Measurements from ENCODE around the genes AKIRIN2, PNRC1 and PM20D2.

DNA sequence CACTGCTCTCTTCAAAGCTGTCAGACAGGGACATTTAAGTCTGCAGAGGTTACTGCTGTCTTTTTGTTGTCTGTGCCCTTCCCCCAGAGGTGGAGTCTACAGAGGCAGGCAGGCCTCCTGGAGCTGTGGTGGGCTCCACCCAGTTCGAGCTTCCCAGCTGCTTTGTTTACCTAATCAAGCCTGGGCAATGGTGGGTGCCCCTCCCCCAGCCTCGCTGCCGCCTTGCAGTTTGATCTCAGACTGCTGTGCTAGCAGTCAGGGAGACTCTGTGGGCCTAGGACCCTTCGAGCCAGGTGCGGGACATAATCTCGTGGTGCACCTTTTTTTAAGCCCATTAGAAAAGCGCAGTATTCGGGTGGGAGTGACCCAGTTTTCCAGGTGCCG lies 384.2 kb upstream of the SYNCRIP start:
- RRBS: no CpG with 5 or more reads among the region's 9 CpGs
CAGE:
- cytosol, long polyA plus RNA: no peak
- long polyA plus RNA: no peak
- nucleus, long polyA plus RNA: no peak

DNA sequence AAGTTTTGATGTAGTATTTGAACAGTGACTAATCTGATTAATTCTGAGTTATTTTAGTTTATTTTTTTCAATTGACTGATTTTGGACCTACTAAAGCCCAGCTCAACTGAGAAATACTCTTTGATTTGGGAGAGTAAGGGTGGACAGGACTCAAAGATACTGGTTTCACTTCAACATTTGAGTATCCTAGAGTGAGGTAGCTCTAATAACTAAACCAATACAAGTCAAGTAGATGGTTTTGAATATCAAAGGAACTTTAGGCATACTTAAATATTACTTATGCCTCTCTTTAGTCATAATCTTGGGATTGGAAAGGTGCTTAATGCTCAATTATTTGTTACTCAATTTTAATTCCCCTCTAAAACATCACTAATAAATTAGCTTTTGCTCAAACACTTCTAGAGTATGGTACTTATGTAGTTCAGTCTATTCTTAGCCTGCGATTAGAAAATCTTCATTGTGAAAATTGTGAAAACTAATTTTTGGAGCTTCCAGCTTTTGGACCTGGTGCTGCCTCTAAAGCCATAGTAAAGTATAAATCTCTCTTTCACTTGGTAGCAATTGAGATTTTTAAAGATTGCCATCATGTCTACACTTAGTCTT lies 65.8 kb downstream of the ZNF292 start:
- RRBS: no CpG with 5 or more reads among the region's 1 CpG
CAGE:
- cytosol, long polyA plus RNA: no peak
- long polyA plus RNA: no peak
- nucleus, long polyA plus RNA: no peak

GRCh38 chr6:87483736-87484439 lies 11.1 kb downstream of the SLC35A1 start:
- RRBS: no CpG with 5 or more reads among the region's 13 CpGs
CAGE:
- cytosol, long polyA plus RNA: no peak
- long polyA plus RNA: no peak
- nucleus, long polyA plus RNA: no peak

- RRBS: 2% methylated on average over 33 of the region's 105 CpGs
CAGE:
- cytosol, long polyA plus RNA: no peak
- long polyA plus RNA: no peak
- nucleus, long polyA plus RNA: no peak
These were observed at the start of gene AKIRIN2 for GRCh38 chr6:87701459-87702341. Gene AKIRIN2 (minus strand): TSS chr6:87702233.

GRCh38 chr6:87825630-87826102 lies 123.6 kb upstream of the AKIRIN2 start:
- RRBS: no CpG with 5 or more reads among the region's 3 CpGs
CAGE:
- cytosol, long polyA plus RNA: no peak
- long polyA plus RNA: no peak
- nucleus, long polyA plus RNA: no peak

DNA sequence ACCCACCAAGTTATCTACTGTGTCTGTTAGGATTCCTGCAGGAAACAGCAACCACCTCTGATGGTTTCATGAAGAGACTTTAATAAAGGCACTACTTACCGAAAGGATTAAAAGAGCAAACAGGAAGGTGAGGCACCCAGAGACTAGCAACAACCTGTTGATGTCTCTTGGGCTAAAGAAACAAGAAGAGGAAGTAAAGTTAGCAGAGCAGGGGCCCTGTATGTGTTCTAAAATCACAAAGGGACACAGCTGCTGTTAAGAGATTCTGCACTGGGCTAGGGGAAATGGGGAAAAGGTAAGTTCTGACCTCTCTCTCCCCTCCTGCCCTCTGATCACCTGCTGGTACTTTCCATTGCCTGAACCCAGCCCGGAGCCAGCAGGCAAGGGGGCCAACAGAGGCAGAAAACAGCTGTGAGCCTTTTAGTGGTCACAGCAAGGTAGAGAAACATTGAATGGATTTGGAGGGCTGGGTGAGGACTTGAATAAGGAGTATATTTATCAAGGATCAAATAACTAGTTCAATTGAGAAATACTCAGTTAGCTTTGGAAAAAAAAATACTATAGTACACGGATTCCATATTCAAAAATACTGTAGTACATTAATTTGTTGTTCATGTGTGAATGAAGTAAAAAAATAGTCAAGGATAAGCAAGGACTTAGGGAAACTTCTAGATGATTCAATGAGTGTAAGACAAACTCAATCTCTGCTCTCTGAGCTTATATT lies 13.6 kb upstream of the CNR1 start:
- RRBS: no CpG with 5 or more reads among the region's 3 CpGs
CAGE:
- cytosol, long polyA plus RNA: no peak
- long polyA plus RNA: no peak
- nucleus, long polyA plus RNA: no peak

GRCh38 chr6:88271659-88272053 lies 105.5 kb upstream of the CNR1 start:
- RRBS: no CpG with 5 or more reads among the region's 1 CpG
CAGE:
- cytosol, long polyA plus RNA: no peak
- long polyA plus RNA: no peak
- nucleus, long polyA plus RNA: no peak

DNA sequence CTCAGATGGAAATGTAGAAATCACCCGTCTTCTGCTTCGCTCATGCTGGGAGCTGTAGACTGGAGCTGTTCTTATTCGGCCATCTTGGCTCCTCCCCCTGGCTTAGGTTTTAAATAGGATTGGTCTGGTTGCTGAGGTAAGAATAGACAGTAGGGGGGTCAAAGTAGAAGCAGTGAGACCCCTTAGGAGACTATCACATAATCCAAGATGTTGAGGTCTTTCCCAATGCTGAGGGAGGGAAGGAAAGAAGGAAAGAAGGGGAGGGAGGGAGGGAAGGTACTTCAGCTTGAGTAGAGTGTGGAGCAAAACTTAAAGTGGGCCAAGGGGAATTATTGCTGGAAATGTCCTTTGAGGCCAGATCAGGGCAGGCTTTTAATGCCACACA lies 361.1 kb upstream of the CNR1 start:
- RRBS: no CpG with 5 or more reads among the region's 3 CpGs
CAGE:
- cytosol, long polyA plus RNA: no peak
- long polyA plus RNA: no peak
- nucleus, long polyA plus RNA: no peak

DNA sequence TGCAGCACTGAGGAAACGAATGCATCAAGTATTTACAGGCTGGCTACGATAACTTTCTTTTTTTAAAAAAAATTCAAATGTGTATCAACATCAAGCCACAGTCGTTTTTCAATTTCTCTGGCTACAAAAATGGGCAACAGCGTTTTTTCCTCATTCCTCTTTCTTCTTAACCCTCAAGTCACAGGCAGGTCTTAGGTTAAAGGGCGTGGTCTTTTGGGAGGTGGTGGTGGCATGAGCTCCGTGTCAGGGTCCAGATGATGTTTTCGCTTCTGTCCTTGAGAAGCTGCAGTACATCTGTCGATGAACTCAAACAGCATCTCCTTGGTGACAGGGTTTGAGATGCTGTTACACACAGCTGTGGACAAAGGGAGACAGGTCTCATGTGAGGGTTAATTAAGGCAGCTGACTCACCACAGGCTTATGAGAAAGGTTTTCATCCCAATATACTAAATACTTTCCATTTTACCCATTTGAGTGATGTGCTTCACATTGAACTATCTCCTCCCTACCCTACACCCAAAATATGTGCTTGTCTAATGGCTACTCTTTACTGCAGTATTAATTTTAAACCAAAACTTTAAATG lies 350.8 kb downstream of the RNGTT start:
- RRBS: no CpG with 5 or more reads among the region's 8 CpGs
CAGE:
- cytosol, long polyA plus RNA: no peak
- long polyA plus RNA: no peak
- nucleus, long polyA plus RNA: no peak

DNA sequence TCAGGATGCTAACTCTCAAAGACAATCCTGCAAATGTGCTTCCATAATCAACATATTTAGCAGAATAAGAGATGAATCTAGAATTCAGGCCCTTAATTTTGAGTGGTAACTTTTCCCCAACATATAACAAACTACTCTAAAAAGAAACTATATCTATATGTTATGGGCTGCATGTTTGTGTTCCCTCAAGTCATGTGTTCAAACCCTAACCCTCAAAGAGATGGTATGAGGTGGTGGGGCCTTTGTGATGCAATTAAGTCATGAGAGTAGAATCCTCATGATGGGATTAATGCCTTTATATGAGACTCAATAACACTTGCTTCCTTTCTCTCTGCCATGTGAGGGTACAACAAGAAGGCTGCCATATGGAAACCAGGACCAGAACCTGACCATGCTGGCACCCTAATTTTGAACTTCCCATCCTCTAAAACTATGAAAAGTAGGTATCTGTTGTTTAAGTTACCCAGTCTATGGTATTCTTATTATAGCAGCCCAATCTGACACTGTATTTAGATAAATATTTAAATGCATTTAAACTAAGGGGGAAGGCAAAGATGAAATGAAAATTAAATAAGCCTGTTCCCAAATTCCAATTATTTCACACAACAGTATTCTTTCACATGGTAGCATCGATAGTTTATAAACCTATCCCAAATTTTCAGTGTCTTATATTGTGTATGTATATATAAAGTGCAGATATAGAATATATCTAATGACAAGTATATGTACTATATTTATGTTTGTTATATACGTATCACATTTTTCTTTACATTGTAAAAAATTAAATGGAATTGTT lies 250.3 kb downstream of the RNGTT start:
- RRBS: no CpG with 5 or more reads among the region's 2 CpGs
CAGE:
- cytosol, long polyA plus RNA: no peak
- long polyA plus RNA: no peak
- nucleus, long polyA plus RNA: no peak

- RRBS: no CpG with 5 or more reads among the region's 9 CpGs
CAGE:
- cytosol, long polyA plus RNA: no peak
- long polyA plus RNA: no peak
- nucleus, long polyA plus RNA: no peak
These were observed 46.5 kb upstream of the RNGTT start for GRCh38 chr6:89009834-89010386.

DNA sequence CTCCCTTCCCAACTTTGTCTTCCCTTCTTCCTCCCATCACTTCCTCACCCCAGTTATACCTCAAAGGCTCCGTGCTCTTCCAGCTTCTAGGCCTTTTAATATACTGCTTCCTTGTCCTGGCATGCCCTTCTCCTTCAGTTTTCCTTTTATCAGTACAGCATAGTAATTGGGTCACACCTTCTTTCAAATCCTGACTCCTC lies 55.0 kb upstream of the PNRC1 start:
- RRBS: no CpG with 5 or more reads among the region's 1 CpG
CAGE:
- cytosol, long polyA plus RNA: no peak
- long polyA plus RNA: no peak
- nucleus, long polyA plus RNA: no peak

GRCh38 chr6:89036915-89037977 lies 43.3 kb upstream of the PNRC1 start:
- RRBS: no CpG with 5 or more reads among the region's 7 CpGs
CAGE:
- cytosol, long polyA plus RNA: no peak
- long polyA plus RNA: no peak
- nucleus, long polyA plus RNA: no peak

DNA sequence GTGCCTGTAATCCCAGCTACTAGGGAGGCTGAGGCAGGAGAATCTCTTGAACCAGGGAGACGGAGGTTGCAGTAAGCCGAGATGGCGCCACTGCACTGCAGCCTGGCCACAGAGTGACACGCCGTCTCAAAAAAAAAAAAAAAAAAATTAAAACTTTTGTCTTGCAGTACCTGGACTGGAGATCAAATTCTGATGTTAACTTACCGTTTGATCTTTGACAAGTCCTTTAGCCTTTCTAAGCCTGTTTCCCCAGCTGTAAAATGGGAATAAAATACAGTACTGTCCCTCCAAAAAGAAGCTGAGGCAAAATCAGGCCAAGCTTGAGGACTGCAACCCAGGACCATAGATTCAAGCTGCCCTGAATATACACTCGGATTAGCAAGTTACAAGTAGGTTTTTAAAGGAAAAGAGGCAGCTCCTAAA lies 1.5 kb upstream of the PNRC1 start:
- RRBS: no CpG with 5 or more reads among the region's 7 CpGs
CAGE:
- cytosol, long polyA plus RNA: no peak
- long polyA plus RNA: no peak
- nucleus, long polyA plus RNA: no peak

- RRBS: no CpG with 5 or more reads among the region's 81 CpGs
CAGE:
- cytosol, long polyA plus RNA: no peak
- long polyA plus RNA: start-site peak on the plus strand at chr6:89080743-89080754, 98 and 104 reads in 2 replicates
- nucleus, long polyA plus RNA: no peak
These were observed at the start of gene PNRC1 for GRCh38 chr6:89080181-89081276. Gene PNRC1 (plus strand): TSS chr6:89080751.

GRCh38 chr6:89145272-89146171 lies at the start of gene PM20D2:
Gene PM20D2 (plus strand): TSS chr6:89146055.
- RRBS: 1% methylated on average over 15 of the region's 46 CpGs
CAGE:
- cytosol, long polyA plus RNA: no peak
- long polyA plus RNA: no peak
- nucleus, long polyA plus RNA: no peak

- RRBS: no CpG with 5 or more reads among the region's 4 CpGs
CAGE:
- cytosol, long polyA plus RNA: no peak
- long polyA plus RNA: no peak
- nucleus, long polyA plus RNA: no peak
These were observed 6.5 kb upstream of the GABRR2 start for GRCh38 chr6:89321651-89322034.

- RRBS: 100% methylated on average over 1 of the region's 10 CpGs
CAGE:
- cytosol, long polyA plus RNA: no peak
- long polyA plus RNA: no peak
- nucleus, long polyA plus RNA: no peak
These were observed 1.1 kb upstream of the RRAGD start for GRCh38 chr6:89412980-89413674.

DNA sequence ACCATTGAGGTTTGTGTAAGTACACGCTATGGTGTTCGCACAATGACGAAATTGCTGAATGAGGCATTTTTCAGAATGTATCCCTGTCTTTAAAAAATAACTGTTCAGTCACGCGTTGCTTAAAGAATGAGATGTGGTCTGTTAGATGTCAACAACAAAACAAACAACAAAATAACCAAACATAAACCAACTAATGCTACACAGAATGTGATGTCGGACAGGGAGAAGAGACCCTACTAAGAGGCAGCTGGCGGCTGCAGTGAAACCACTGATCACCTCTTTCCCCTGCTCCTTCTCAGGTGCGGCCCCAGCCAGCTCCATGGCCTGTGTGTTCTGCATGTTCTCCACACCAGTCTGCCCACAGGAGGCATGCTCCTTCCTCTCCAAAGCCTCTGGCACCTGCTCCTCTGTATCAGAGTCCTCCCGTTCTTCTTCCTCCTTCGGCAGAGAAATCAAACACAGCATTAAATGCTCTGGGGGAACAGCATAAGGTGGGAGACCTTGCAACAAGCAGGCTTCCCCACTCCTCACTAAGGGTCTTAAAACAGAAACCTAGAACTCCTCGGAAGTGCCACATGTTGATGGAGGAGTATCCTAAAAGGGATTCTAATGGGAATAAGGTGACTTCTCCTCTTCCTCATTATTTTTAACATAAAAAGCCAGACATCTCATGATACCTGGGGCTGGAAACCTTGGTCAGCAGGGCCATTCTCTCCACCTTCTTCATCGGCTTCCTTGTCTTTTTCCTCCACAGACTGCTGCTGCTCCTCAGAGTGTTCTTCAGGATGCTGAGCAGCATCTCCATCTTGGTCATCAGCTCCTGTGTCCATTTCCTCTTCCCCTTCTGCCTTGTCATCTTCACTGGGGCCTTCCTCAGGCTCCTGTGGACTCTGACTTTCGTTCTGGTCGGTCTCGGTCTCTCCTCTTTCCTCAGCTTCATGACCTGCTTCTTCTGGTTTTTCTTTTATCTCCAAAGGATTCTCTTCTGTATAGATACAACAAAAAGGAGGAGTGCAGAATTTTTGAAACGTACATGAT lies 19.7 kb upstream of the LYRM2 start:
- RRBS: no CpG with 5 or more reads among the region's 16 CpGs
CAGE:
- cytosol, long polyA plus RNA: no peak
- long polyA plus RNA: no peak
- nucleus, long polyA plus RNA: no peak

- RRBS: no CpG with 5 or more reads among the region's 2 CpGs
CAGE:
- cytosol, long polyA plus RNA: no peak
- long polyA plus RNA: no peak
- nucleus, long polyA plus RNA: no peak
These were observed 34.5 kb upstream of the LYRM2 start for GRCh38 chr6:89672902-89673532.